ENCODE results near the gene CRPPA.

GRCh38 chr7:8128213-8129075 lies 133.5 kb downstream of the ICA1 start:
- PRO-cap: no peak

DNA sequence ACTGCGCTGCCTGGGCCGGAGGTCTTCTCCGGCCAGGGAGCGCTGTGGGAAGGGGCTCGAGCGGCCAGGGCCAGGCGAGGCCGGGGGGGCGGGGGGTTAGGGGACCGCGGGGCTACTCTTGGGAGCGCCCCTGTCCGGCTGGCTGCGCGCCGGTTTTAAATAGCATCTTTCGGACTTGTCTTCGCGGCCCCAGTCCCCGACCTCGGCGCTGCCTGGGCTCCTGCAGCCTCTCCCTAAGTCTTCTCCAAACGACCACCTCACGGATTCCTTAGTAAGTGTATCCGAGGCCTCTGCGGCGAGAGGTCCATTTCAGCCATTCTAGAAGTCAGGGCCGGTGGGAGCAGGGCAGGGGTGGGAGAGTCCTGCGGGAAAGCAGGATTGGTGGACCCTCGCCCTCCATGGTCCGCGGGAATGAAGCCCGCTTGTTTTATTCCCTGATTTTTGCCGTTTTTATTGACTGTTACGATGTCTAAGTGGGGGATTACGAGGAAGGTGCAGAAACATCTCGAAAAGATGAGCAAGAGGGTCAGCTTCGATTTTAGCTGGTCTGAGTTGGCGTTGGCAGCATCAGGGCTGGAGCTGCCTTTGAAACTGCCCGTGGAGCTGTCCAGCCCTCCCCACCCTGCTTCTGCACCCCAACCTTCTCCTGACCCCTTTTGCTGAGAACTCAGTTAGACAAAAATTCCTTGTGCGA lies 529 bp downstream of the PHF14 start:
- PRO-cap: no peak

- PRO-cap: unidirectional peak, minus-strand start at chr7:10974792
These were observed 1.1 kb downstream of the PHF14 start for GRCh38 chr7:10974748-10975191.

- PRO-cap: no peak
These were observed 219.3 kb downstream of the PHF14 start for GRCh38 chr7:11192498-11193830.

- PRO-cap: no peak
These were observed 221.7 kb downstream of the PHF14 start for GRCh38 chr7:11195322-11195840.

DNA sequence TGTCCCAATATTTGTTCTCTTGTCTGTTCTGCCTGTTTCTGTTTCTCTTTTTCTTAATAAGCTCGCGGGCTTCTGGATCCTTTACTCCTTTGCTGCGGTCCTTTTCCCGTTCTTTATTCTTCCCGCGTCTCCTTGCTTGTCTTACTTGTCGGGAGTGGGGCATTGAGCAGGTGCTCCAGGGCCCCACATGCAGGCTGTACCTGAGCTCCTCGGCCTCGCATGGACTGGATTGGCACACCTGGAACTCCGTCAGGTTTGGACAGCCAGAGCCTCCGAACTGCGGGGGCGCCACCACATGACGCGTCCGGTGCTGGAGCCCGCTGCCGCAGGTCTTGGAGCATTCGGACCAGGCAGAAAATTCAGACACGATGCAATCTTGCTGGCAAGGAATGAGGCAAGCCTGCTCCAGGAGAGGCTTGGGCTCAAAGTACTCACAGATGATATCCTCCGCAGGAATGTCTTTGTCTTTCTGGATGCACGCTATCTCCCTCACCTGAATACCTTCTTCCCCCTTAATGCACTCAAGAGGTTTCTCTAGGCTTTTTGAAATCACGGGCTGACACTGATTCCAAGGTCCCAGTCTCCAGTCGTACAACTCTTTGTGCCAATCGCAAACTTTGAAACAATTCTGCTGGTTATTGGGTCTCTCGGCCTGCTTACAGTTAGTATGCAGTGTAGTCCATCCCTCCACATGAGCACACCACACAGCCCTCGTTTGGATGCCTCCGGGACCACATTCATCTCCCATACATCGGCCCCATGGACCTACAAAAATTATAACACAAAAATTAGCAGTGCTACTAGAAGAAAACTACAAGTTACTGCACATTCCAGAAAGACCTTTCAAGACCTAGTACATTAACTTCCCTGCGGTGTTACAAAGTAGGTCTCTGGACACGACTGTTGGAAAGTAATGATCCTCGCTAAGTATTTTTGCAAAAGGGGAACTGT lies 195.5 kb downstream of the THSD7A start:
- PRO-cap: no peak

DNA sequence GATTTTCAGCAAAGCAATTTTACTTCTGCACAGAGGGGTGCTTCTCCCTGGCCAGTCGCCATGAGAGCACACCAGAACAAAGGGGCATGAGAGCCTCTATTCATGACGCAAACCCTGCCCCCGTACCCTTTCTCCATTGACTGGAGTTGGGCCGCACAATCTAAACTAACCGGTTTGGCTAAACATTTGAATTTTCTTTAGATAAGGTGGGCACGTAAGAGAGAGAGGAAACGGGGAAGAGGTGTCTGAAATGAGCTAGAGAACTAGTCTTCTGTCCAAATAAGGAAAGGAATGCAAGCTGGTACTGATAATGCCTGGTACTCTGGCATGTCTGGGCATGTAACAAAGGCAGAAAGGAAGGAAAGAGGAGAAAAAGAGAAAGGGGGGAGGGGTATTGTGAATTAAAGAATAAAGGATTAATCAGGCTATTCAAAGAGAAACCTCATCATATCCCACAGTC lies 13.2 kb upstream of the SCIN start:
- PRO-cap: no peak

DNA sequence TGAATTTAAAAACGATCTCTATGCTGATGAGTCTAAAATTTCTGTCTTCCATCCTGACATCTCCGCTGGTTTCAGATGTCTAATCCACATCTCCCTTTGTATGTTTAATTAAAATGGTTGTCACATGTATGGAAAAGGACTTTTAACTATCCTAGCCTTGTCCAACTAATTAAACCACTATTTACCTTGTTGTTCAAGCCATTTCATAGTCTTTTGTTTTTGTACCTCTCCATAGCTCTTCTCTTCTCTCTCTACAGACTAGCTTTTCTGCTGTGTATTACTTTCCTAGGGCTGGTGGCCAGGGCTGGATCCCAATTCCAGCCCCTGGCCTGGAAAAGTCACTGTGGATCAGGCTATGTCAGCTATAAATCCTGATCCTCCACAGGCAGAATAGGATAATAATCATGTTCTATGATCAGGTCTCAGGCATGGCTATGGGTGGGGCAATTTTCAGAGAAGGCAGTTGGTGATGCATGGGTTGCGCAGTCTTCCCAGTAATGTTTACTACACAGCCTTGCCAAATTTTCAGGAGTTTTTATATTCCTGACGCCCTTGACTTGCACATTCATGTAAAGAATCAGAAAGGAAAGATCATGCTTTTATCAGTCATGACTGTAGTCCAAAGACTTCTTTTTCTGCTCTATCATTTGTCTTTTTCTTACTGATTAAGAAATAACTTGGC lies 31.5 kb downstream of the ARL4A start:
- PRO-cap: no peak

DNA sequence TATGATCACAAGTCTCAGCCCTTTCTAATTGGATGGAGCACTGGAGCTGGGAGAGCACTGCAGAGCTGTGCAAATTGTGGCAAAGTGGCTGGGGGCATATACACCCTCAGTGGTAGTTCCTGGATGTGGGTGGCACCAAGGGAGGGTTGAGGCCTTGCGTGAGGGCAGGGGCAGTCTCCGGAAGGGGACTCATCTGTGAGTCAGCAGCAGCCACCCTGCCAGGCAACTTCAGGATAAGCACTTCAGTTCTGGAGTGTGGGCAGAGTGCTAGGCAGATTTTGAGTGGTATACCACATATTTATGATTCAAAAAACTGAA lies 210.5 kb downstream of the ETV1 start:
- PRO-cap: no peak

DNA sequence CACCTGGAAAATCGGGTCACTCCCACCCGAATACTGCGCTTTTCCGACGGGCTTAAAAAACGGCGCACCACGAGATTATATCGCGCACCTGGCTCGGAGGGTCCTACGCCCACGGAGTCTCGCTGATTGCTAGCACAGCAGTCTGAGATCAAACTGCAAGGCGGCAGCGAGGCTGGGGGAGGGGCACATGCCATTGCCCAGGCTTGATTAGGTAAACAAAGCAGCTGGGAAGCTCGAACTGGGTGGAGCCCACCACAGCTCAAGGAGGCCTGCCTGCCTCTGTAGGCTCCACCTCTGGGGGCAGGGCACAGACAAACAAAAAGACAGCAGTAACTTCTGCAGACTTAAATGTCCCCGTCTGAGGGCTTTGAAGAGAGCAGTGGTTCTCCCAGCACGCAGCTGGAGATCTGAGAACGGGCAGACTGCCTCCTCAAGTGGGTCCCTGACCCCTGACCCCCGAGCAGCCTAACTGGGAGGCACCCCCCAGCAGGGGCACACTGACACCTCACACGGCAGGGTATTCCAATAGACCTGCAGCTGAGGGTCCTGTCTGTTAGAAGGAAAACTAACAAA lies 182.9 kb downstream of the ETV1 start:
- PRO-cap: no peak

- PRO-cap: no peak
These were observed 139.4 kb downstream of the ETV1 start for GRCh38 chr7:13850005-13850448.

GRCh38 chr7:13982773-13983471 lies 6.5 kb downstream of the ETV1 start:
- PRO-cap: no peak

DNA sequence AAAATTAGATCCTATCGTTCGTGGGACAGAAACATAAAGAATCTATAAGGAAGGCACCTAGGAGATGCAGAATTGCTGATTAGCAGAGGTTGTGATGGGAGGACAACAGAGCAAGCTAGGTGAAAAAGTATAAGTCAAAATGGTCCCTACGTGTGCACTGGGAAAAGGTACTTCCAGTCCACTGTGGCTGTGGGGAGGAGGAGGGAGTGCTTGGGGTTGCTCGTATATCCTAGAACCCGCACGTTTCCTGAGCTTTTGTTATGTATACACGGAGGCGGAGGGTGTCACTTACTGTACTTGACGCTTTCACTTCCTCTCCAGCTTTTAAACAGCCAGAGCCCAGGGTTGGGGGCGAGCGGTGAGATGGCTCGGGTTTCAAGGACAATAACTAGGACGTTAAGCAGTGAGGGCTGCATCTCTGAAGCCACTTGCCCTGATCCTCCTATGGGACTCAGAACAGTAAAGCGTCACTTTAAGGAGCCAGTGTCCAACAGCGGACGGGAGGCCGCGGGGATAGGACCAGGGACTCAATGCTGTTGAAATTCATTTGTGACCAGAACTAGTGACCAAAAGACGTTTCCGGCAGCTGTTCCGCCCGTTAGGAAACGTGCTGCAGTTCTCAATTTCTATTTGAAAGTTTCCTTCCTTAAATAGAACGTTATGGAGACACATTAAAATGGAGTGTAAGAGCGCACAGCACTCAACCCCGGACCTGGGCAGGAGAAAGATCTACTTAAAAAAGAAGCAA lies 969 bp upstream of the ETV1 start:
- PRO-cap: bidirectional peak, plus-strand start at position 335 of the sequence, minus-strand start at position 257 of the sequence

- PRO-cap: no peak
These were observed 217.8 kb upstream of the ETV1 start for GRCh38 chr7:14207333-14207614.

DNA sequence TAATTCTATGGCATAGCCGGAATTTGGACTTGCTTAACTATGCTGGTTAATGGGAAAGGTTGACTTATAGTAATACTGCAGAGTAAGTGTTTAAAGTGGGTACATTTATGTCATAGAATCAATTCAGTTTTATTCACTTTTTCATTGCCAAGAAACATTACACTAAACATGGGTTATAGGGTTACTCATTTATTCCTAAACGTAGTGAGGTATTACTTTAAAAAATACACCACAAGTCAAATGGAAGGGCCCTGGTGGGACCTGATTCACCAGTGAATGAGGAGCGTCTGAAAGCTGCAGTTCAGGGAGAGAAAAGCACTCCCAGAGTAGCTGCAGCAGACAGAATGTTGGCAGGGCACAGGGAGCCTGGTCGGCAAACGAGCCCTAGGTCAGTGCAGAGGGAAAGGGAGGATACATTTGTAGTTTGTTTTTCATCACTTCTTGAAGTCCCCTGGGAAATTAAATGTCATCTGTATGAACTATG lies 361.6 kb upstream of the ETV1 start:
- PRO-cap: no peak

DNA sequence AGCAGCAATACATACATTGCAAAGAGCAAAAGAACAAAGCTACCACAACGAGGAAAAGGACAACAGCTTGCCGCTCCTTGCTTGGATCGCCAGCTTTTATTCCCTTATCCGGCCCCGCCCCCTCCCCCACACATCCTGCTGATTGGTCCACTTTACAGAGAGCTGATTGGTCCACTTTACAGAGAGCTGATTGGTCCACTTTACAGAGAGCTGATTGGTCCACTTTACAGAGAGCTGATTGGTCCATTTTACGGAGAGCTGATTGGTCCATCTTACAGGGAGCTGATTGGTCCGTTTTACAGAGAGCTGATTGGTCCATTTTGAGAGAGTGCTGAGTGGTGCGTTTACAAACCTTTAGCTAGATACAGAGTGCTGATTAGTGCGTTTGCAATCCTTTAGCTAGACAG lies 165.3 kb downstream of the AGMO start:
- PRO-cap: no peak

DNA sequence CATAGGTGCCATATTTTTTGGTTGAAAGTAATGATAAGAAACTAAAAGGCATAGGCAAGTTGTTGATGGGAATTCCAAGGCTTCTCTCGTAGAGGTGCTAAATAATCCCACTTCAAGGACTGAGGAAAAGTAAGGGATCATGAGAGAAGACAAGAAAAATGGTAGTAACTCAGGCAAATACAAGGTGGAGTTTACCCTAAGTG lies 23.9 kb downstream of the AGMO start:
- PRO-cap: no peak

DNA sequence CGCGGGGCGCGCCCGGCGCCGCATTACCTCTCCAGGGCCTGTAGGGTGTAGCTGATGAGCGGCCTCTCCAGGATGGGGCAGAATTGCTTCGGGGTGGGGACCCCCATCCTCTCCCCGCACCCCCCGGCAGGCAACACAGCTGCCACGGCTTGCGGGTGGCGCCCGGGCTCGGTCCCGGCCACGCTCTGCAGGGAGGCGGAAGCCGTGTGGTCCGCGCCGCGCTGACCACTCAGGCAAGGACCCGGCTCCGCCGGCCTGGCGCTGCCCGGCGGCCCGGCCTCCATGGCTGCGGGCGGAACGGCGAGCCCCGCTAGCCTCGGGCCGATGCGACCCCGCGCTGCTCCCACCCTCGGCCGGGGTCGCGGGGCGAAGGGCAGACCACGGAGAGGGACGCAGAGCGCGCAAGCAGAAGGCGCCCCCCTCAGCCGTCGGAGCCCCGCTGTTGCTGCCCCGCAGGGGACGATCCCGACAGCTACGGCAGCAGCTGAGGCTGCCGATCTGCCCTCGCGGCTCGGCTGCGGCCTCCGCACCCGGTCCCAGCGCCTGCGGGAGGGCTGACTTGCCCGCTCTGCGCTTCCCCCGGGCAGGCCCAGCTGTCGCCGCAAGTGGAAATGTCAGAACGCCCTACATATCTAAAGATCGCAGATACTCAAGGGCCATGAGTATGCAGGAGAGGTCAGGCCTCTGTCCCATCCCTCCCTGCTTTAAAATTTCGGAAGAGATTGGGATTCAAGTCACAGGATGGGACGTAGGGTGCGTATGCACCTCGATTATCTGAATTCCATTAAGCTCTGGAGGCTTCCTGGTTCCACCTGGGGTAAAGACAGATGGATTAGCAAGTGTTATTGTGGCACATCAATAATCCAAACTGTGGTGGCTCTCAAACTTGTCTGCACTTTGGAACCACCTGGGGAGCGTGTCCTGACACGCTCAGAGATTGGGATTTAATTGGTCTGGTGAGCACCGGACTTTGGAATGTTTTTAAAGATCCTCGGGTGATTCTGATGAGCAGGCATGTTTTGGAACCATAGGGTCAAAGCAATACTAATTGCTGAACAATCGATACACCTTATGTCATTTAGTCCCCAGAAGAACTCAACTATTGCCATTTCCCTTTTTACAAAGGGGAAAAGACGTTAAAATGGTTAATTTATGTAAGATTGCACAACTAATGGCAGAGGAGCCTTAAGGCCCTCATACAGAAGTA lies at the start of gene CRPPA:
Gene CRPPA (minus strand): TSS at position 500 of the 1,207 bp plus-strand sequence.
- PRO-cap: no peak

DNA sequence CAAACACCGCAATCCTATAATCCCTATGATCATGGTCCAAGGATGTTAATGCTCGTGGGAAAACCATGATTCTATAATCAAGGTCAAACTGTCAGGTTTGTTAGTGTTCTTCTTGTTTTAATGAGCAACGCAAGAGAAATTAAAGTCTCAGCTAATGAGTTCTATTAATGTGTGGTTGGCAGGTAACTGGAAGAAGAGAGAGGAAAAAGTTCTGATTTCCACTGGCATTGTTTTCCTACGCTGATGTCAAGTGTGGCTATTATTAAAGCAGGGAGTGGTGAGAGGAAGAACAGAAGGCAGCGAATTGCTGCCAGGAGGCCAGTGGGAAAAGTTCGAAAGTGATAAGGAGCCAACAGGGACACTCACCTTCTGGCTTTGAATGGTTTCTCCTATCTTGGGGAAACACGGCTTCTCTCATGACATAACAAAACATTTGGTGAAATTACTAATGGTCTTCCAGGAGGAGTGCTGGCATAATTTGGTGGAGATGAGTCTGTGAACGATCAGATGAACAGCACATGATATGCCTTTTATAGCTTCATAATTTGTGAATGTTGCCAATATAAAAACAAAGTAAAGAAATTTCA lies 28.2 kb downstream of the LRRC72 start:
- PRO-cap: no peak

- PRO-cap: no peak
These were observed 11.2 kb downstream of the ANKMY2 start for GRCh38 chr7:16634229-16634800.

Data from SP-49 (cell line).